Endodermal cell (in vitro differentiated cells): ENCODE measurements around a stretch of chr2.

- PRO-cap = no peak
Observed at GRCh38 chr2:189836217-189837018, 52.2 kb downstream of the PMS1 start.

DNA sequence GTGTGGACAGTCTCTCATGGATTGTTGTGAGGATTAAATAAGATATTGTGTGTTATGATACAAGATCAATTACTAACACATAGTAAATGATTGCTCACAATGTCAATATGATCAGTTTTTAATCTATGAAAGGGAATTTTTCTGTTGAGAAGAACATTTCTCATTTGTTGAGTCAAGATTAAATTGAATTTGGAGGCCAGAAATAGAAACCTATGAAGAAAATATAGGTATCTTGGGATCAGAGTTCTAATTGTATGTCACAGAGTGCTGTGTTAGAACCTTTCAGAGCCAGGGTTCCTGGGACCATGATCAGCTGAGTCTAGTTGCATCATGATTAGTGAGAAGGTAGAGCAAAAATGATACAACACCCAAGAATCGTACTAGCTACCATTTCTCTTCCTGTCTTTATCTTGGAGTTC is 72.8 kb downstream of the PMS1 start:
- PRO-cap = no peak

DNA sequence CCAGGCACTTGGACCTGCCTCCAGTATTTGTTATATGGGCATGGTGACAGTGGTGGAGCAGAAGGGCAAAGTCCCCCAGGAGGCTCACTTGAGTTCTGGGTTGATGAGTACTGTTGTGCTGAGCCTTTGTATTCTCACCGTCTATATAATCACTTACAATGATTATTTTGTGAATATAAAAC is 21.5 kb upstream of the C2orf88 start:
- PRO-cap = no peak

GRCh38 chr2:190279410-190280144 is 40.0 kb downstream of the HIBCH start:
- PRO-cap = no peak

- PRO-cap = no peak
Observed at GRCh38 chr2:190344204-190344707, 867 bp downstream of the INPP1 start.

DNA sequence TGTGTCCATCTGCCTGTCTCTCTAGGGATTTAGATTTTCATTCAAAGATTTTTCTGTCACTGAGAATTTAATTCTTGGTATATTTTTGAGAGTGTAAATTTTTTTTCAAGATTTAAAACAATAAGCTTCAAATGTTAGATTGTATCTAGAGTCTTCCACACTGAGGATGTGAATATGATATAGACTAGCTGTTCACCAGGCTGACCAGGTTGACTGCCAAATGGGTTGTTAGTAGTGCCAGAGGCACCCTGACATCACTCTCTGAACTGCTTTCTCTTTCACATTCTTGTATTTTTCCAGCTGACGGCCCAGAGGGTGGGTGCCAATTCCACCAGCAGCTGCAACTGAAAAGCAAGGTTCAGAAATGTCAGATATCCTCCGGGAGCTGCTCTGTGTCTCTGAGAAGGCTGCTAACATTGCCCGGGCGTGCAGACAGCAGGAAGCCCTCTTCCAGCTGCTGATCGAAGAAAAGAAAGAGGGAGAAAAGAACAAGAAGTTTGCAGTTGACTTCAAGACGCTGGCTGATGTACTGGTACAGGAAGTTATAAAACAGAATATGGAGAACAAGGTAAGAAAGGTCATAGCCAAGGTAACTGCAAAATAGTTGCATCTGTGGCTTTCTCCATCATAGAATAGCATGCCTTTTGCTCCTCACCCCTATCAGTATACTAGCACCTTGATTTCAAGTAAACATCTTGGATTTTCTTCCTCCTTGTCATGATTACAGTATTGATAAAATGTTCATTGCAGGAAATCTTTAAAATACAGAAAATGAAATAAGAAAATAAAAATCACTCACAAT is 16.6 kb downstream of the INPP1 start:
- PRO-cap = no peak

DNA sequence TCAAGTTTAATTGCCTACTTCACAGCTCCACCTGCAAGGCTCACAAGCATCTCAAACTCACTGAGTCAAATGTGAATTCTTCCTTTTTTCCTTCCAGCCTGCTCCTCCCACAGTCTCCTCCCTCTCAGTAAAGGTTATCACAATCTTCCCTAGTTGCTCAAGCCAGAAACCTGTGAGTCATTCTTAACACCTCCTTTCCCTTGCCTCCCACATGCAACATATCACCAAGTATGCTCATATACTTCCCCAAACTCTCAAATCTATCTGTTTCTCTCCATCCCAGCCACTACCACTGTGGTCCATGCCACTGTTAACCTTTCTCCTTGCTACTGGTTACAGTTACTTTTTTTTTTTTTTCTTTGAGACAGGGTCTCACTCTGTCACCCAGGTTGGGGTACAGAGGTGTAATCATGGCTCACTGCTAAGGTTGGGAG is 3.6 kb upstream of the MFSD6 start:
- PRO-cap = no peak

DNA sequence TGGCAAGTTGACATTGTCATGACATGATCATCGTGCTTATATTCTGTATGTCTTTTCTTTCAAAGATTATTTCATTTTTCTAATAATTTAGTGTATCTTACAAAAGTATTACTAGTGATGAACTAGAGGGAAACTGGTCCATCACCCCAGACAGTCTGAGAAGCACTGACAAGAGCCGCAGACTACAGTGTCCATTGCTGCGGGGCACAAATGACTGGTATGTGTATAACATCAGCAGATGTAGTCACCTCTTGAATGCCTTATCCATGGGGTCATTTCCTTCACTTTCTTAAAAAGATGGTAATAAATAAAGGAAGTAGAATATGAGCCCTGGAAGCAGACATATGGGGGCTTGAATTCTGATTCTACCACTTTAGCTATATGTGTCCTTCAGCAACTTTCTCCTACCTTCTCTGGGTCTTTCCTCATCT is 29.6 kb downstream of the NEMP2 start:
- PRO-cap = no peak

- PRO-cap = no peak
Observed at GRCh38 chr2:190532407-190533202, 1.9 kb downstream of the NEMP2 start.

- PRO-cap = no peak
Observed at GRCh38 chr2:190678256-190679193, 29.6 kb downstream of the NAB1 start.

- PRO-cap = no peak
Observed at GRCh38 chr2:190809781-190810482, 70.7 kb upstream of the GLS start.

DNA sequence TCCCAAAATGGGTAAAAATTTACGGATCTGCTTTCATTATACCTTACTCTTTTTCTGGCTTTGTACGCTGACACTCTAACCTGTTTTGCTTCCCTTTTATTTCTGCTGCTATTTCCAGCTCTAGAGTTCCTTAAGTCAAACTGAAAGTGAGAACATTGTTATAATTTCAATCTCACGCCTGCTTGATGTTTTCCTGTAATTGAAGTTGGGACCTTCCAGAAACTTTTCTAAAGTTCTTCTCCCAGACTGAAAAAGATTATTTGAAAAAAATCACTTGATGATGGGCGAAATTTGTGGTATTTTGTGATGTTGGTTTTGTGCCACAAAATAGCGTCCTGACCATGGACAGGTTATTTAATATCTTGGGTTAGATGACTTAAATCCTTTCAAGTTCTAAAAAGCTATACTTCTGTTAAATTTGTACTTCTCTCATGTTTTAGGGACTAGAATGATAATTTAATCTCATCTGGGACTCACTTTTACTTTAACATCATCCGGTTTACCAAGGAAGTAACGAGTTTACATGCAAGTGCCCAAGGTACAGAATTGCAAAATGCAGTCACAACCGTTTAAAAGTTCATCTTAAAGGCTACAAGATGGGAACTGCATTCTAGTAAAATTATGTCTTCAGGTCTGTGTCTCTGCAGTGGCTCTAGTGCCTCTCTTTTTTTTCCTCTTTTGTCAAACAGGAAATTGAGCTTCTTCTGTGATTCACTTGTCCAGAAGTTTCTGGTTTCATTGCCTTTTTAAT is 2.0 kb downstream of the GLS start:
- PRO-cap = no peak

- PRO-cap = no peak
Observed at GRCh38 chr2:190896152-190896814, 15.7 kb downstream of the GLS start.

DNA sequence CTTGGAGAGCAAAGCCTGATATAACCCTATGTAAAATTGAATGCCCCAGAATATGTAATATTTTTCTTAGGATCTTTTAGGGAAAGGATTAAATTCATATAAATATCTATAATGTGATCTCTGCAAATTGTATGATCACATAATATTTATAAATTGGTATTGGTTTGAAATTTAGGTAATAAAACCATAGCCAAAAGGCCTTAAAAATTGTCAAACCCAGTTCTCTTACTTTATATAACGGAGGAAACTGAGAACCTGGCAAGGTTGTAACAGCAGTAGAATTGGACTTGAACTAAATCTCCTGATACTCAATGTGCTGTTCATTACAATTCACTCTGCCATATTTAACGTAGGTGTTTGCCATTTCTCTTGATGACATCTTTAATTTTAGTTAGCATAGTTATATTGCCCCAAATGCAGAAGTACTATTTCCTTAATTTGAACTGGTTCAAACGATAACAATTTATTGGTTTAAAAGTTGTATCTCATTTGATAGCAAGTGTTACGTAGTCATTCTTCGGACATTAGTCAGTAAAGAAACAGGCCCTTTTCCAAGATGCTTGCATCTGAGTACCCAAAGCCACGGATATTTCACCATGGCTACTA is 31.9 kb downstream of the GLS start:
- PRO-cap = no peak

DNA sequence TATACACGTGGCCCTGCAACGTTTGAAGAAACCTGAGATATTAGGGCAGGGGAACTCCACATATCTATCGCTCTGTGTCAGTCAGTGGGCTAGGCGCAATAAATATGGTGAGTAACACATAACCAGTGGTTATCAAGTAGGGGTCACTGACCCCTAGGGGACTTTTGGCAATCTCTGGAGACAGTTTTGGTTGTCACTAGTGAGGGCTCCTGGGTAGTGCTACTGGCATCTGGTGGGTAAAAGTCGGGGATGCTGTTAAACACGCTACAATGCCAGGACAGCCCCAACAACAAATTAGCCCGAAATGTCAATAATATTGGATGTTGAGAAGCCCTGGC is 14.8 kb downstream of the STAT1 start:
- PRO-cap = no peak

DNA sequence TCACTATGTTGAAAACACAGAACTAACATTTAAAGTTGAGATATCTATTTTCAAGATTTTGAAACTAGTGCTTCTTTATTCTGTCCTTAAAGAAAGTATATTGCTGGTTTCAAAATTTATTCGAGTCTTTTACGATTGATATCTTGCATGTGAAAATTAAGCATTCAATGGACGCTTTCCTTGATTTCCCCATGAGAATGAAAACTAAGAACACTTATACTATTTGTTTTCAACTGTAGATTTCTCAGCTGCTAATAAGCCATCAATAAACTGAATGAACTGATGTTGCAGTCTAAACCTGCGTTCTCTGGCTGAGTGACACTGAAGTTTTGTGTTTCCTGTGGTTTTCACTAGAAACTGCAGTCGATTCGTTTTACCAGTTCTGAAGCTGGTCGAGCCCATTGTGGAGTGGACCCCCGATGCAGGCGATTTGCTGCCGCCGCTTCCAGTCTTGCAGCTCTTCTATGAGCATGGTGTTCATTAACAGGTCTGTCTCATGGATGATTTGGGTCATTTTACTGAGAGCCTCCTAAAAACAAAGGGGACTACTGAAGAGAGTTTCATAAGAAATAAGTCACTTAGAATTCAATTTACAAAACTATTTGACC is 50.6 kb upstream of the STAT1 start:
- PRO-cap = no peak

GRCh38 chr2:191166092-191166695 is 15.4 kb upstream of the STAT4 start:
- PRO-cap = no peak

GRCh38 chr2:191184444-191185193 is 33.8 kb upstream of the STAT4 start:
- PRO-cap = no peak

GRCh38 chr2:191202496-191203298 is 42.5 kb upstream of the MYO1B start:
- PRO-cap = no peak

GRCh38 chr2:191376905-191377843 is 132.0 kb downstream of the MYO1B start:
- PRO-cap = no peak